Daoy (cell line): ENCODE measurements around the gene HAO1.

GRCh38 chr20:5159889-5160373 is 33.1 kb downstream of the CDS2 start:
- RAMPAGE, long total RNA, result no peak

DNA sequence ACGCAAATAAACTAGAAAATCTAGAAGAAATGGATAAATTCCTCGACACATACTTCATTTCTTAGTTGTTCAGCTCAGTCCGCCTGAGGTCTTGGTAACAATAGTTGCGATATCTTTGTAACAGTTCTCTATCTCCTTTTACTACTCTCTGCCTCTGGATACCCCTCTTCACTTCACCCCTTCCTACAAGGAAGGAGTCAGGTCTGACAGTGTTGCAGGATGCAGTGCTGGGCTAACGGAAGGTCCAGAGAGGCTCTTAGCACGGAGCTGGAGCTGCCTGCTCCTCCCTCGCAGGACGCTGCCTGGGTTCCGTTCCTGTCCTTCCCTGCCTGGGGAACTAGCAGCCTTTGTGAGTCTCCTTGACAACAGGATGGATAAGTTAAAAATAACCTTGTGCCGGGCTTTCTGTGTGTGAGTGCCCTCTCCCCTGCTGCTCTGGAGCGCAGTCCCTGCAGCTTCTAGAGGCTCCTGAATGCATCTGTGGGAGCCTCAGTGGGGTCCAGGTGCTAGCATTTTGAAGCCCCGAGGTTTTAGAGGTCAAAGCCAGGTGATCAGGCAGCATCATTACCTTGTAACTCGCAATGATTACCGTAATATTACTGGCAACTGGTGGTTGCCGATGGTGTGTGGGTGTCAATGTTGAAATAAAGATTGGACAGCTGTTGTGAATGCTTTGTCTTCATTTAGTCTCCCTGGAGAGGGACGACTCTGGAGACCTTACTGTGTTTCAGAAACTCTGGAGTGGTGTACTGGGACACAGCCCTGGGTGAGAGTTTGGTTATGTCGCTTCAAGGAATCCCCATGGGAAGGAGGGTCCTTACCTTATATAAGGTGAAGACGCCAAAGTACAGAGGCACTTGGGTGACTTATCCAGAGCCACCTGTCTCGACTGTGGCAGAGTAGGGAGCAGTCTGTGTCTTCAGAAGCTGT is 44.4 kb downstream of the CDS2 start:
- RAMPAGE, long total RNA, result no peak

DNA sequence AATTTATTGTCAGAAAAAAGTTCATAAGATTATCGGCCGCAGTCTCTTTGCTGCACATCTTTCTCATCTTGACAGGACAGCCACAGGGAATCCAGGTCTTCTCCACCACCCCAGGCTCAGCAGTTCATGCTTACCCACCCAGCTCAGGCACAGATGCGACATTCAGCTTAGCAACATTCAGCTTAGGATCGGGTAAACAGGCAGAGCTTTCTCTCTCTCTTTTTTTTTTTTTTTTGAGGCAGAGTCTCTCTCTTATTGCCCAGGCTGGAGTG is 80.9 kb downstream of the GPCPD1 start:
- RAMPAGE, long total RNA, result no peak

- RAMPAGE, long total RNA, result no peak
Measured at GRCh38 chr20:5570306-5570993, 40.4 kb downstream of the GPCPD1 start.

GRCh38 chr20:5612955-5613414 is 2.2 kb upstream of the GPCPD1 start:
- RAMPAGE, long total RNA, result no peak

- RAMPAGE, long total RNA, result no peak
Measured at GRCh38 chr20:5656967-5658008, 46.5 kb upstream of the GPCPD1 start.

DNA sequence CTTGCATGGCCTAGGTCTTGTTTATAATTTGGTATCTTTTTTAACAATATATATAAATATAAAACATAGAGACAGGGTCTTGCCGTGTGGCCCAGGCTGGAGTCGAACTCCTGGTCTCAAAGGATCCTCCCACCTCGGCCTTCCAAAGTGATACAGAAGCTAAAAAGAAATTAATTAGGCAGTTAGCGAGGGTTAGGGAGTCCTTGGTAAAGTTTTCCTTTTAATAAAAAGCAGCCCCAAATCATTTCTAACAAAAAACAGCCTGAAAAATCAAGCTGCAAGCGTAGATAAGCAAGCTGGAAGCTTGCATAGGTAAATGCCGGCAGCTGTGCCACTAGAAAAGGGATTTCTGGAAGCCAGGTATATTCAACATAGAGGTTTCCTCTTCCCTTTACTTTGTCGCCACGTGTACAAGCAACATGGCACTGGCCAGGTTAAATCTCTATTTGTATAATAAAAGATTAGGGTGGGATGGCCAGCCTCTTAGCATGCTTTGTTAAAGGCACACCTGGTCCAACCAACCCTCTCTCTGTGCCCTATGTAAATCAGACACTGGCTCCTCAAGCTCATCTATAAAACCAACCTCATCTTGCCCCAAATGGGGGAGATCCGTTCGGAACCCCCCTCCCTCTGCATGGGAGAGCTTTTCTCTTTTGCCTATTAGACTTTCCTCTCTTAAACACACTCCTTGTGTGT is 3.2 kb downstream of the SHLD1 start:
- RAMPAGE, long total RNA, result no peak

- RAMPAGE, long total RNA, result no peak
Measured at GRCh38 chr20:5765906-5766814, 16.0 kb downstream of the SHLD1 start.

DNA sequence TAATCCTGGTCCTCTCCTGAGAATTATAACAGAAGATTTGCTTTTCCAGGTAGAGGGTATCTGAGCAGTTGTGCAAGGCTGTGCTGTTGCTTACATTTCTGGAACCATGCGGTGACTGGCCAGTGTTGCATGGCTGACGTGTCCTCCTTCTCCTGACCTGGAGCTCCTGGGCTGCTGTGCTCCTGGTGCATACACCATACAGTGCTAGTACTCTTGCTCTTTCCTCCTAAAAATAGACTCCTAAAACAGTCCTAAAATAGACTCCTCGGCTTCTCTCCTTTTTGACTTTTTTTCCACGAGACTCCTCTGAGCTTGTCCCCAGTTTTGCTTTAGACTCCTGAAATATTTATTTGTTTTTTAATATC is 78.4 kb upstream of the CHGB start:
- RAMPAGE, long total RNA, result no peak

GRCh38 chr20:5833362-5833711 is 78.0 kb upstream of the CHGB start:
- RAMPAGE, long total RNA, result no peak

- RAMPAGE, long total RNA, result no peak
Measured at GRCh38 chr20:5846182-5846781, 65.0 kb upstream of the CHGB start.

DNA sequence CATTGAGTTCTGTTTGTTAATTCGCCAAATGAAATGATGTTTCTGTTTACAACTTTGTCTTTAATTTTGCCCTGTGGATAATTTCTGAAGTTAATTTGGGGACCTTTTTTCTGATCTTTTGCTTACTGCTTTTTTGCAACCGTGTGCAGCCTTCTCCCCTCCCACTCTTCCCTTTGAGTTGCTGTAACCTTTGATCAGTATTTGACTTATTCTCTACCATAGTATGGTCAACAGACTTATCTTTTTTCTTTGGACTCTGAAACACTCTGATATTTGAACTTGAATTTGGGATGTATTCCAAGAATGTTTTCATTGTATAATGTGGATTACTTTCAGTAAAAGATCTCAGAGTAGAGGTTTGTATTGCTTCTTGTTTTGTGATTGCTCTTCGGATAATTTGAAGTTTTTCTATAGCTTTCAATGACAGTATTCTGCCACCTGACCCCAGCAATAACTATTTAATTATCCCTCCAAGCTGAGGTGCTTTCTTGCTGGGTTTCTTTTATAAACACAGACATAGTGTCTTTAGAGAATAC is 1.7 kb downstream of the CRLS1 start:
- RAMPAGE, long total RNA, result no peak

GRCh38 chr20:6024745-6025577 is 19.0 kb downstream of the CRLS1 start:
- RAMPAGE, long total RNA, result no peak

DNA sequence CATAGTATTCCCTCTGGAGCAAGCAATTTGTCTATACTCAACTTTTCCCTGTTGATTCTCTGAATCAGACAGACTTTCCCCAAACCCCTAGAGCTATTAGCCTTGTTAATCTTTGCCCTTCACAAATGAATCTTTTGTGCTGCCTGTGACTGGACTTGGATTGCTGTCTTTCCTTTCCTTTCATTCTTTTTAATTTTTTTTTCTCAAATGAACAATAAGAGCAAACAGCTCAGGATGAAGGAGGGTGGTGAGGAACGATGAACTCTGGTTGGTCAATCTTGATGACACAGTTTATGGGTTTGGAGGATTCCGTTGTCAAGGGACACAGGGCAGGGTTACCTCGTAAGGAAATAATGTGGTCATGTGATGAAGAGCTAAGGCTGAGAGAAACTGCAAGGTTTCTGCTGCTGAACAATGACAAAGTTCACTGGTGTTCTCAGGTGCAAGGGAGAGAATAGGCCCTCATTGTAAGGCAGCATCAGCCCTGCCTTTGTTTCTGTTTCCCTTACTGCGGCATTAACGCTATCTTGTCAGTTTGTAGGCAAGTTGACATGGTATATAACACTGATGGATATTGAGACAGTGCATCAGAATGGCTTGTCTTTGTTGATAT is 274.9 kb upstream of the BMP2 start:
- RAMPAGE, long total RNA, result no peak

DNA sequence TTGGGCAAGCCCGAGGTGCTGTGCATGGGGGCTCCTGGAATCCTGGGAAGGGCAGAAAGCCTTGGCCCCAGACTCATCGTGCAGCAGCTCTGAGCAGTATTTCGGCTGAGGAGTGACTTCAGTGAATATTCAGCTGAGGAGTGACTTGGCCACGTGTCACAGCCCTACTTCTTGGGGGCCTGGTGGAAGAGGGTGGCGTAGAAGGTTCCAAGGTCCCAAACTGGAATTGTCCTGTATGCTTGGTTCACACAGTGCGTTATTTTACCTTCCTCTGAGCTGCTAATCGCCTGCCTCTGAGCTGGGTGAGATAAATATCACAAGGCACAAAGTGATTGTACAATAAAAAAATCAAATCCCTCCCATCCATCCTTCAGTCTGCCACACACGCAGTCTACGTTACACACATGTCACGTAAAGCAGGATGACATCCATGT is 961 bp upstream of the BMP2 start:
- RAMPAGE, long total RNA, result no peak

DNA sequence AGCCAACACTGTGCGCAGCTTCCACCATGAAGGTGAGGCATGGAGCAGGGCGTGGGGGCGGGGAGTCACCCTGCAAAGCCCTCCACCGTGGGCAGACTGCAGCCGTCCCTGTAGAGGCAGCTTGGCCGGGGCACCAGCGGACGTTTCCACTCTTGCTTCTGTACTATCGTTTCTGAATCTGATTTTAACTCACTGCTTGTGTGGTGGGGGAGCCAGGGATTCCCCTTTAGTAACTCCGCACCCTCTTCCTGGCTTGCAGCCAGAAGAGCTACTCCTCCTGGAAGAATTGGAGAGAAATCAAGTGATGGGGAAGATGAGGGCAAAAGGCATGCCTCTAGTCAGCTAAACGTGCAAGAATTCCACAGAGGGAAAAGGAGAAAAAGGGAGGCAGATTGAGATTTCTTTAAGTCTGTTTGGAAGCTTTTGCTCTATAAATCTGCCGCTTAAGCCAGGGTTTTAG is 3.0 kb downstream of the BMP2 start:
- RAMPAGE, long total RNA, result no peak

GRCh38 chr20:7585376-7585836 is 354.9 kb downstream of the HAO1 start:
- RAMPAGE, long total RNA, result no peak

- RAMPAGE, long total RNA, result no peak
Measured at GRCh38 chr20:7699464-7699689, 240.9 kb downstream of the HAO1 start.

GRCh38 chr20:7940101-7940804 is at the start of gene HAO1:
HAO1 (minus strand) TSS chr20:7940458.
- RAMPAGE, long total RNA, result no peak

DNA sequence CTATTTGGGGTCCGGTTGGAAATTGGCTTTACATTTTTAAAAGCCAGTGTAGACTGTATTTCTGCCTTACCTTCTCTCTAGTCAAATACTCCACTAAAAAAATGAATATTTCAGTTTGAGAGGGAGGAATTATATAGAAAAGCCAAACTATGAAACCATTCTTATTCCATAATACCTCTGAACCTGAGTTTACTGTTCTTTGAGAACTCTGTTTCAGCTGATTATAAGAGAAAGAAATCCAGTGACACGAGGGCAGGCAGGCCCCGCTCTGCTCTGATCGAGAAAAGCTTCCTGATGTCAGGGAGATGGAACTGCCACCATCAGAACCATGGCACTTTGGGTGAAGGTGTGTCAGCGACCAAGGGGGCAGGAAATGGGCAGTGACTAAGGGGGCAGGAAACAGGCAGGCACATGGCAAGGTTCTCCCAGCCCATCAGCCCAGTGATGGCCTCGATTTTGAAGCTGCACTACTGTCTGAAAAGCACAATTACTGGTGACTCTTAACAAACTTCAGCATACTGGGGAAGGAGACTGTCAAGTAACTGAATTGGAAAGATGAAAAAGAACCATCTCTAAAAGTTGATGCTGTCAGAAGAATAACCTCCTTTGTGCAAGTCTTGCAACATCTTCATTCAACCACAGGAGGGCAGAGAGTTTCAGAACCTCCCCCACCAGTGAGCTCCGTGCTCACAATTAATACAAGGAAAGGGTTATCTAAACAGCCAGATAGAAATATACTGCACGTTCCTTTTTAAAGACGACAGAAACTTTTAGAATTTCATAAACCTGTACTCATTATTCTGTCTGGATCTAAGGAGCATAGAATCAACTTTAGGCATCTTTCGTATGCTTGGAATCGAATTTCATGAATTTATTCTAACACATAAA is 39.2 kb downstream of the TMX4 start:
- RAMPAGE, long total RNA, result no peak